RPMI7951 (cell line): Measurements from ENCODE around the gene GRK3.

- RAMPAGE, long total RNA, result no peak
Observed at GRCh38 chr22:25071304-25071646, 118.8 kb downstream of the KIAA1671 start.

GRCh38 chr22:25150396-25150767, 49.3 kb upstream of the CRYBB3 start:
- RAMPAGE, long total RNA, result no peak

DNA sequence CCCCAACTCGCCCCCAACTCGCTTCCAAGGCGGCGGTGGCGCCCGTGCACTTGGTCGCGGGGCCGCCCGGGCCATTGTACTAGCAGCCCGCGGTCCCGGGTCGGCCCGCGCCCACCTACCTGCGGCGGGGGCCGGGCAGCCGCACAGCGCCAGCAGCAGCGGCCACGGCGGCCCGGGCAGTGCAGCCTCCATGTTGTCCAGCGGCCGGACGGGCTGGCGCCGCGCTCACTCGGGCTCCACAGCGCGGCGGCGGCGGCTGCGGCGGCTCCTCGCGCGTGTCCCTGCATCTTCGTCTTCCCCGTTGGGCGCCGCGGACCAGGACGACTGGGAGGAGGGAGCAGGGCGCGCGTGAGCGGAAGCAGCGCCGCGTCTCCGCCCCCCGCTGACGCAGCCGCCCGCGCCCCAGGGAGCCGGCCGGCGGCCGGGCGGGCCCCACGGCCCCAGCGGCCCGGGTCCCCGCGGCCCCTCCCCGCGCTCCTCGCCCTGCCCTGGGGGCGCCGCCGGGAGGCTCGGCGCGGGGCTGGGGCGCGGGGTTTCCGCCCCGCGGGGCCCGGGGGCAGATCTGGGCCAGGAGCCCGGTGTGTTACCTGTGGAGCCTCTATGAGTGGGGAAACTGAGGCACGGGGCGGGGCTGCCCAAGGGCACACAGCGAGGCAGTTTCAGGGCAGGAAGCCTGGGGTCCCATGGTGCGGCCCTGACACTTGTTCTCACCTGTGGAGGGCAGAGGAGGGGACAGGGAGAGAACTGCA, 159.2 kb upstream of the GRK3 start:
- RAMPAGE, long total RNA, result no peak

GRCh38 chr22:25478087-25478823, 86.2 kb upstream of the GRK3 start:
- RAMPAGE, long total RNA, result no peak

- RAMPAGE, long total RNA, result no peak
Observed at GRCh38 chr22:25564252-25565347, at the start of gene GRK3. TSS of gene GRK3 (plus strand) at chr22:25564675.

- RAMPAGE, long total RNA, result no peak
Observed at GRCh38 chr22:25675348-25675741, 66.6 kb upstream of the MYO18B start.

DNA sequence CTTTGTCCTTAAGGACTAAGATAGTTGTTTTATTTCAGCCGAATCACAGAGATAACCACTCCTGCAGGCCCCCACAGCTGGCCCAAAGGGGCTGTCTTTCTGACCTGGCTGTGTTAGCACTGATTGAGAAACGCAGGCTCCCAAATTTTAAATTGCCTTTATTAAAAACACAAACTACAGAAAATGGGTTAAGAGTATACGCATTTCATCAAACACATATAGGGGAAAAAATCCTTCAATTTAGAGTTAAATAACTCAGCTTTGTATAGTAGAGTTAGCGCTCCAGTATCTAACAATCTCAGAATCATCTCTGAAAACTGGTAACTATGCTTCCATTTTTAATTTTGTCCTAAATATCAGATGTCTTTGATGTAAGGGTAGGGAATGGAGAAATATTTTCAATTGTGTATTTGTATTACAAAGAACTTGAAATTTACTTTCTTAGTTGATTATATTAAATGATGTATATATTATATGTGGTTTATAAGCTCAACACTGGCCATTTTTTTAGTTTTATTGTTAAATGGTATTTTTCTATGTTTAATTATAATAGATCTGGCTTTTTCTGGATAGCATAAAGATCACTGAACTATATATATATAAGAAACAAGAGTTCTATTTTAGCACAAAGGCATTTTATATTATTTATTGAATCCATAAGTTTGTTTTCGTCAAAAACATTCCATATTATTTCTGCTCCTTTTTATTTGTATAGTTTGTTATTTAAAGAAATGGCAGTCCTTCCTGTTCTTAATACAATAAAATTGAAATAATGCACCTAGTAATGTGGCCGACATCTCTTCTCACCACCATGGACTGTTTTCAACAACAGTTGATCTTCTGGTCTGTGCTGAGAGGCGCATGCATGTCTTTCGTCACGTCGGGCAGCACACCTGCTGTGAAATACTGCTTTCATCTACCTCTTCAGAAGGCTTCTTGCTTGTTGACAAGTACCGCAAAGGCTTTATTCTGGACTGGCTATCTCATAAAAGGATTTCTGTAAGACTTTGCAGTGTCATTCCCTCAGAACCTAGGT, 14.3 kb upstream of the MYO18B start:
- RAMPAGE, long total RNA, result no peak

DNA sequence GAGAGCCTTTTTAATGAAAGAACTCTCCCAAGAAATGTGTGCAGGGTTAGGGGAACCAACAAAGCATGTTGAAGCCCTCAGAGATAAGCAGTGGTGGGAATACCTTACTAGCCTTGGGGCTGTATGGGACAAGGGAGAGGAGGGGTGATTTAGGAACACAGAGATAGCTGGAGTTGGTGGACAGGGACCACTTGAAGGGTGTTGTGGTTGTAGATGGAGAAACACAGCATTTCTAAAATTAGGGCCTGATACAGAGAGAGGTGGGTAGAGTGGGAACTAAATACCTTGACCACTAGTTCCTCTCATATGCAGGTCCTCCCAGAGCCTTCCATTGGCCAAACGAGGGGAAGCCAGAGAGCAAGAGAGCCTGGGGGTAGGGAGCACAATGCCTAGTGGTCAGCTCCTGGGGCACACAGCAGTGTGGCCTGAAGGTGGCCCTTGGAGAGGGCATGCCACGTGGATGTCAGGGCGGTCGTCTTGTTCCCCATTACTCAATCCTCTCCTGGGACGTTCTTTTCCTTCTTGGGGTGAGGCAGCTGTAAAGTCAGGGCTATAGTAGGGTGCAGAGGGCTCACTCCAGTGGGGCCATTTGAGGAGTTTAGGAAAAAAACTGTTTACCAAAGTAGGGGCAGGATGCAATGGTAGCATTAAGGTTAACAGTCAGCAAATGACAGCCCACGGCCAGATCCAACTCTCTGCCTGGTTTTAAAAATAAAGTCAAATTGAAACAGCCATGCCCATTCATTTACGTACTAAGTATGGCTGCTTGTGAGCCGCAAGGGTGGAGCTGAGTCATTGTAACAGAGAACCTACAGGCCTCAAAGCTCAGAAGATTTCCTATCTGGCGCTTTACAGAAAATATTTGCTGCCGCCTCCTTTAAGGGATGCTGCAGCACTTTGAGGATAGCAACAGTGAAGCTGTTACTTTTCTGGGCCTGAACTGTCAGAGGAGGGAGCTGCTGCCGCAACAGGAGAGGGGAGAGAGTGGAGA, 7.5 kb downstream of the MYO18B start:
- RAMPAGE, long total RNA, result no peak

DNA sequence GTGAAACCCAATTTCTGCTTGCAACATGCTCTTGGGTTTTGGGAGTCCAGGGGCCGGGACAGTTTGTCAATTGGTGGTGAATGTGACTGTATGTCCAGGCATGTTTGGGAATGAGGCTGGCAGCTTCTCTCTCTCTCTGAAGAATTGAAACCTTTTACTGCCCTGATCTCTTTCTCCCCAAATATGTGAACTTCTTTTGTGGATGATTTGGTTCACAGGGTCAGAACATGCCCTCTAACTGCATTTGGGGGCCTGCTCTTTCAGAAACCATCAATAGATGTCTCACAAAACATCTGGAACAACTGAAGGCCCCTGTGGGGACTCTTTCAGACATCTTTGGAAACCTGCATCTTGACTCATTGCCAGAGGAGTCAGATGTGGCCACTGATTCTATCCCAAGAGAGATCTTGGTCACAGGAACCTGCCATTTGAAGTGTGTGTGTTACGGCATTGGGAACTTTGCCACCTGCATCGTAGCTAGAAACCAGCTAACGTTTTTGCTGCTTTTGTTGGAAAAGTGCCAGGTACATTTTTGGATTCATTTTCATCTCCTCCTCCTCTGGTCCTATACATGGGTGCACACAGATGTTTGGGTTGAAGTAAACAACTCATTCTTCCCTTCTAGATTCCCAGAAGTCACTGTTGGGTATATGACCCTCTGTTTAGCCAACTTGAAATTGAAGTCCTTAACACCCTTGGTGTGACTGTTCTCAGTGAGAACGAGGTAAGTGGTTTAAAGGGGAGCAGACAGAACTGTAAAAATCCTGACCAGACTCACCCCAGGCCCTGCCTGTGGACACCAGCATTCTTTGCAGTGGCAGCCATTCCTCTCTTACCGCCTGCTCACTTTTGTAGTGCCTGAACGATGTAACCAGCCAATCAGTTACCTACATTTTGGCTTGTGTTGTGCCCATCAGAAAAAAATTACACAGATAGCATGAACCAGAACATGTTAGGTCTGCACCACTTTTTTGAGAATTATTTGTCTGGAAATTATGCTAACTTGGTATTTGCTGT, 4.4 kb downstream of the SRRD start:
- RAMPAGE, long total RNA, result no peak

- RAMPAGE, long total RNA, result no peak
Observed at GRCh38 chr22:26528338-26528879, 16.1 kb upstream of the TFIP11 start.

- RAMPAGE, long total RNA, result no peak
Observed at GRCh38 chr22:26534871-26535861, 22.9 kb upstream of the TFIP11 start.

- RAMPAGE, long total RNA, result no peak
Observed at GRCh38 chr22:26560676-26561116, 29.2 kb downstream of the TPST2 start.

- RAMPAGE, long total RNA, result no peak
Observed at GRCh38 chr22:26663461-26663999, 41.8 kb downstream of the CRYBA4 start.

DNA sequence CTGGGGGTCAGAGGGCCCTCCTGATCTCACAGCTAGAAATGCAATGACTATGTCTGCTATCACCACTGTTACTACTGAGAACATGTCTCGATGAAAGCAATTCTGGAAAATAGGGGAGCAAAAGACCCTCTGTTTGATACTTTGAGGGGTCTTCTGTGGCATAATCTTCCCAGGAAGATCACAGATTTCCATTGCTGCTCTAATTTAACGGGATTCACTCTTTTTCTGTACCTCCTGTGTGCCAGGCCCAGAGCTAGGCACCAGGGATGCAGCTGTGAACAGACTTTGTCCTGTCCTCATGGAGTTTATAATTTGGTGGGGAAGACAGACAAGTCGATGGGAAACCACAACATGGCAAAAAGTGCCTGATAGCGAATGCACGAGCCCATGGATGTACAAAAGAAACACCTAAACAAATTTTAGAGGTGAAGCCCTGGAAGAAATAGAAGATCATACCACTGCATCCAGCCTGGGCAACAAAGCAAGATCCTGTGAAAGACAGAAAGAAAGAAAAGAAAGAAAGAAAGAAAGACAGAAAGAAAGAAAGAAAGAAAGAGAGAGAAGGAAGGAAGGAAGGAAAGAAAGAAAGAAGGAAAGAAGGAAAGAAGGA, 218.6 kb downstream of the CRYBA4 start:
- RAMPAGE, long total RNA, result no peak

GRCh38 chr22:27113124-27113689, 491.4 kb downstream of the CRYBA4 start:
- RAMPAGE, long total RNA, result no peak

DNA sequence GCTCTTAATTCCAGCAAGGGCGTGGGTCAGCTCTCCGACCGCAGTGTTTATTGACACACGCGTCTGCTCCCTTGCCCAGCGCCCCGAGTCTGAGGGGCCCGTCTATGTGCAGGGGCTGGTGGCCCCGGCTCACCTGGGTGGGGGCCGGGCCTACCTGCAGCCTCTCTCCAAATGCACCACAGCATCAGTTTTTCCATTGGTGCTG, 313.4 kb downstream of the MN1 start:
- RAMPAGE, long total RNA, result no peak

DNA sequence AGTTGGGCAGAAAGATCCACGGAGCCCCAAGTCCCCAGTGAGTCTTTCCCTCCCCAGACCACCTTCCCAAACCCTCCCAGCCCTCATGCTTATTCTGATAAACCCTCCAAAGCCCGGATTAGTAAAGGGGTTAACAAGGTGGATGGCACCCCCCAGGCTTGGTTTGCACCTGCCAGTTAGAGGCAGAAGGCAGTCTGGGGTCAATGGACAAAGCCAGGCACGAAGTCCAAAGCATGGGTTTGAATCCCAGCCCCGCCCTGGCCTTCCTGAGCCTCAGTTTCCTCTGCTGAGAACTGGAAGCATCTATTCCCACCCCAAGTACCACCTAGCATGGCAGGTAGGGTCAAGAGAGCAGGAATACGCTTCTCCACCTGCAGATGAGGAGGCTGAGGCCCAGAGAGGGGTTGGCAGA, 163.5 kb downstream of the MN1 start:
- RAMPAGE, long total RNA, result no peak

DNA sequence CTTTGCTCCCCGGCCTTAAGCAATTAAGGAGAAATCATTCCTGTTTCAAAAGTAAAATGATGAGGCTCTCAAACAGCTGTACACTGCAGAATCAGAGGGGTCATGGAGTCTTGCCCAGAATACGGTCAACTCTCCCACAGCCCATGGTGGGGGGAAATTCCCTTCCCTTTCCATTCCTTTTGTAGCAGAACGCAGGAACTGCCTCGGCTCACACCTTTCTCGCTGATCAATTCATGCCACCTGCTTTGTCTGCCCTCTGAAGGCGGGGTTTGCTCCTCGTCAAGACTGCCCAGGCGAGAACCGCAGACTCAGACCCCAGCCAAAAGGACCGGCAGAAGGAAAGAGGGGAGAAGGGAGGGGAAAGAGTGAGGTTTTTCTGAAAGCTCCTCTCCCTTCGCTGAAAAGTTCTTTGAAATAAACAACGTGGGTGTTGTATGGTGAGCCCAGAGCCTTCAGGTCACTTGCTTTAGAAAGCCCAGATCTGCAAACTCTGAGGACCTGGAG, 52.7 kb downstream of the MN1 start:
- RAMPAGE, long total RNA, result no peak

GRCh38 chr22:27794149-27794712, 7.3 kb downstream of the MN1 start:
- RAMPAGE, long total RNA, result no peak

- RAMPAGE, long total RNA, result no peak
Observed at GRCh38 chr22:27885834-27886565, 33.1 kb downstream of the PITPNB start.